Spleen (tissue), 7 donors: ENCODE measurements around the genes ZNF274 and TRIM28.

- PRO-cap, 4 experiments: no peak in any of the 4 experiments
- RAMPAGE, long total RNA, 4 experiments: no peak in any of the 4 experiments
Observed at GRCh38 chr19:57813485-57813806, 1.3 kb downstream of the ZNF552 start.

- PRO-cap, 4 experiments: peak in 4 of 4 experiments; most common plus-strand start chr19:58009853 (in 3)
- RAMPAGE, long total RNA, 4 experiments: no peak in any of the 4 experiments
Observed at GRCh38 chr19:58009261-58010493, 7.1 kb upstream of the ZNF606 start.

DNA sequence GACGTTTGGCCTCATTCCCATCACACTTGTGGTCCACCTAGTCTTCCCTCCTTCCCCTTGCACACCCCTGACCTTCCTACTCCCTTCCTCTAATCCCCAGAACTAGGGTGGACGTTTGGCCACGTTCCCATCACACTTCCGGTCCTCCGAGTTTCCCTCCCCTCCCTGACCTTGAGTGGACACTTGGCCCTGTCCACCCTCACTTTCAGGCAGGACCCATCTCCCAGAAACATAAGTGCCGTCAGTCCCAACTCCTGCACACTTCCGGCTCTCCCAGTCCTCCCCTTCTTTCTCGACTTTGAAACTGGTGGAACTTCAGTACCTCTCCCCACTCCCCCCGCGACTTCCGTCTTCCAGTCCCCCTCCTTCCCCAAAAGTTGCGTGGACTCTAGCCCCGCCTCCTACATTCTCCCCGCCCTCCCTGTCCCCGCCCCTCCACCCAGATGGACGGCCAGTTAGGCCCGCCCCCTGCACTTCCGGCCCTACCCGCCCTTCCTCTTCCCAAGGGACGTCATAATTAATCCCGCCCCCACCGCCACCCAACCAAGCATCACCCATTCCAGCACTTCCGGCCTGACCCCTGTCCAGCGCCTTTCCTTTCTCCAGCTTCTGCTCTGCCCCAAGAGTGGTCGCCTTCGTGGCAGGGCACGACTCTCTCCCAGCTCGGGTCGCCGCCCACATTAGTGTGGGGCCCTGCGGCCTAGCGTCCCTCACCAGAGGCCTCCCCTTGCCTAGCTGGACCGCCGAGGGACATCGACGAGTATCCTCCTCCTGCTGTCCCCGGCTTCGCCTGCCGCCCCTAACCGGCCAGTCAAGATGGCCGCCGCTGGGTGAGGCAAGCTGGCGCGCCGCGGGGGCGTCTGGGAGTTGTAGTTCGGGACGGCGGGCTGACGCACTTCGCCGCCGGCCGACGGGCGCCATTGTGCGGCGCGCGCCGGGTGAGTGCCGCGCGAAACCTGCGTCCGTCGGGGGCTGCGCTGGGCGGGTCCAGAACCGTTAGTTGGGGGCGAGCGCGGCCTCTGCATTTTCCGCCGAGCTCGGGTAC is at the start of gene ZNF274:
Gene ZNF274 (plus strand): TSS at position 557 of the 1,045 bp plus-strand sequence.
- PRO-cap, 4 experiments: peak in 4 of 4 experiments; most common plus-strand start position 565 of the sequence (in 4); most common minus-strand start position 792 of the sequence (in 4)
- RAMPAGE, long total RNA, 4 experiments: start-site peak on the plus strand in 2 of 4 experiments, centred at positions 917 to 920 of the sequence, 84 to 123 reads per replicate

GRCh38 chr19:58227857-58228313 is 829 bp upstream of the ZNF544 start:
- PRO-cap, 4 experiments: no peak in any of the 4 experiments
- RAMPAGE, long total RNA, 4 experiments: no peak in any of the 4 experiments

DNA sequence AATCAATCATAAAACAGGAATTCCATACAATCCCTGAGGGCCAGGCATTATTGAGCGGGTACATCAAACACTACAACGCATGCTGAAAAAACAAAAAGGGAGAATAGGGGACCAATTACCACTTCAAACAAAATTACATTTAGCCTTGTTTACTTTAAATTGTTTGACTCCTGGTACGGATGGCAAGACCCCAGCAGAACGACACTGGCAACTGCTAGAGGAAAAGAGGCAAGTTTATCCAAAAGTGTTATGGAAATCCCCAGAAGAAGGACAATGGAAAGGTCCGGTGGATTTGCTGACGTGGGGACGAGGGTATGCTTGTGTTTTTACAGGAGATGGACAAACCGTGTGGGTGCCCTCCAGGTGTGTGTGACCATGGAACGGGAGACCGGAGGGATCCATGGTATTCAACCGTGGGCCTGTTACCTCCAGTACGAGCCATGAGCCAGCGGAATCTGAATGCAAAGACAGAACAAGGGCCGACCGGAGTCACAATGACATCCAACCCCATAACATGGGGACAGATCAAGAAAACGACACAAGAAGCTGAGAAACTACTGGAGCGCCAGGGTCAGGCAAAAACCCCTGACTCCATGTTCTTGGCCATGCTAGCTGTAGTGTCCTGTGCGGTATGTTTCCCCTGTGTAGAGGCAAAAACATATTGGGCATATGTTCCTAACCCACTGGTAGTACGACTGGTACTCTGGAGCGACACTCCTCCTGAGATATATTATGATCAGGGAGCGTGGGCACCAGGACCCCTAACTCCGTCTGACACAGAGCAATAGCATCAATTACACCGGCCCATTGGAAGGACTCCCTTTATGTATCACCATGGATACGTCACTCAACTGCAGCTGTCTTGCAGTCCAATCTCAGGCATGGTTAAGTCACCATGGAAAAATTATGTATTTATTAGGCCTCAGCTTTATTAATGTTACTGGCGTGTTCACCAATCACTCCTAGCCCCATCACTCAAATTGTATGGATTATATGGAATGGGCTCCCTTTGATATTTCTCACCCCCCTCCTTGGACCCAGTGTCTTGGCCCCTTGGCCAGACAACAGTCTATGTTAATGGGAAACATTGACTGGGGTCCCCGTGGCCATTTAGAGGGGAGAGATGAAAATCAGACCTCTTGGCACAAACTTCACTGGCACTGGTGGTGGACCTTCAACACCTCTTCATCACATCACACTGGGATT is 7.1 kb downstream of the ERVK3-1 start:
- PRO-cap, 4 experiments: no peak in any of the 4 experiments
- RAMPAGE, long total RNA, 4 experiments: no peak in any of the 4 experiments

GRCh38 chr19:58327133-58327892 is 519 bp downstream of the ZSCAN22 start:
- PRO-cap, 4 experiments: peak in 4 of 4 experiments; most common plus-strand start chr19:58327350 (in 2); most common minus-strand start chr19:58327236 (in 4)
- RAMPAGE, long total RNA, 4 experiments: start-site peak on the minus strand in 1 of 4 experiments, at chr19:58327237-58327249 at its widest, 25 reads per replicate

GRCh38 chr19:58396865-58397494 is 1.5 kb downstream of the RNF225 start:
- PRO-cap, 4 experiments: no peak in any of the 4 experiments
- RAMPAGE, long total RNA, 4 experiments: no peak in any of the 4 experiments

DNA sequence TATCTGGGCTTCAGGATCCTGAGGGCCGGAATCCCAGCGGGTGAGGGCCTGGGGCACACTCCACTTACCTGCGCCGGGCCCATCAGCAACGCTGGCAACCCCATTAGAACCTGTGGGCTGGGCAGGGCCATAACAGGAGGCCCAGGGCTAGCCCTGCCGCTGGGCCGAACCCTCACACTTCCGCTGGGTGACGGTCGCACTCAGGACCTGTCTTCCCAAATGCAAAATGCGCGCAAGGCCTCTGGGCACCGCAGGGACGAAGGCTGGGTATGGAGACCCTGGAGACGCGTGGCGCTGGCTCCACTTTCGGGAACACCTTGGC is 301 bp downstream of the ZNF132 start:
- PRO-cap, 4 experiments: no peak in any of the 4 experiments
- RAMPAGE, long total RNA, 4 experiments: no peak in any of the 4 experiments

DNA sequence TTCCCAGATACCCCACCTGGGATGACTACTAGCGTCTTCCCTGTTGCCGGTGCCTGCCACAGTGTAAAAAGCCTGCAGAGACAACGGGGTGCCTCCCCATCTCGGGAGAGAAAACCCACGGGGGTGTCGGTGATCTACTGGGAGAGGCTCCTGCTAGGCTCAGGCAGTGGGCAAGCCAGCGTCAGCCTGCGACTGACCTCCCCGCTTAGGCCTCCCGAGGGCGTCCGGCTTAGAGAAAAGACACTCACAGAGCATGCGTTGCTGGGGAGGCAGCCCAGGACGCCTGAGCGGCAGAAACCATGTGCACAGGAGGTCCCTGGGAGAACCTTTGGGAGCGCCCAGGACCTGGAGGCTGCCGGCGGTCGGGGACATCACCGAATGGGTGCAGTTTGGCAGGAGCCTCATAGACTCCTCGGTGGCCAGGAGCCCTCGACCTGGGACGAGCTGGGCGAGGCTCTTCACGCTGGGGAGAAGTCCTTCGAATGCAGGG is 3.9 kb downstream of the ZNF324 start:
- PRO-cap, 4 experiments: no peak in any of the 4 experiments
- RAMPAGE, long total RNA, 4 experiments: no peak in any of the 4 experiments

- PRO-cap, 4 experiments: no peak in any of the 4 experiments
- RAMPAGE, long total RNA, 4 experiments: no peak in any of the 4 experiments
Observed at GRCh38 chr19:58509803-58510494, 1.8 kb downstream of the SLC27A5 start.

GRCh38 chr19:58543873-58544566 is at the start of gene TRIM28:
Gene TRIM28 (plus strand): TSS chr19:58544064.
- PRO-cap, 4 experiments: peak in 4 of 4 experiments; most common plus-strand start chr19:58544091 (in 4); most common minus-strand start chr19:58543978 (in 3)
- RAMPAGE, long total RNA, 4 experiments: no peak in any of the 4 experiments

- PRO-cap, 4 experiments: no peak in any of the 4 experiments
- RAMPAGE, long total RNA, 4 experiments: no peak in any of the 4 experiments
Observed at GRCh38 chr19:58550976-58551469, 3.9 kb downstream of the CHMP2A start.

GRCh38 chr19:58563248-58563685 is 4.9 kb upstream of the UBE2M start:
- PRO-cap, 4 experiments: peak in 3 of 4 experiments; most common minus-strand start chr19:58563325 (in 2)
- RAMPAGE, long total RNA, 4 experiments: no peak in any of the 4 experiments